Hematopoietic multipotent progenitor cell (in vitro differentiated cells): ENCODE measurements around a stretch of chr3.

GRCh38 chr3:182740383-182741009 lies 52.8 kb upstream of the ATP11B start:
- CAGE, long polyA plus RNA: no peak

DNA sequence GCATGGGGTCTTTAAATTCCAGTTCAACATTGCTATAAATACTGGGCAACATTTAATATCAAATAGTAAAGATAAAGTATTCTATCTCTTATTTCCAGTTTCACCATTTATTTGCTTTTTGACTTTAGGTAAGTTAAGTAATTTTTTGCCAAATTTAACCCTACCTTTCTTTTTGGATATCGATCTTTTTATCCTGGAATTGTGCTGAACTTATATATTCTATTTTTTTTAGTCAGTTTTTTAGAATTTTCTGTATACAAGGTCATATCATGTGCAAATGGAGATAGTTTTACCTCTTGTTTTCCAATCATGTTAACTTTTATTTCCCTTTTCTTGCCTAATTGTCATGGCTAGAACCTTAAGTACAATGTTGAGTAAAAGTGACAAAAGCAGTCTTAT lies 70.6 kb downstream of the ATP11B start:
- CAGE, long polyA plus RNA: no peak

DNA sequence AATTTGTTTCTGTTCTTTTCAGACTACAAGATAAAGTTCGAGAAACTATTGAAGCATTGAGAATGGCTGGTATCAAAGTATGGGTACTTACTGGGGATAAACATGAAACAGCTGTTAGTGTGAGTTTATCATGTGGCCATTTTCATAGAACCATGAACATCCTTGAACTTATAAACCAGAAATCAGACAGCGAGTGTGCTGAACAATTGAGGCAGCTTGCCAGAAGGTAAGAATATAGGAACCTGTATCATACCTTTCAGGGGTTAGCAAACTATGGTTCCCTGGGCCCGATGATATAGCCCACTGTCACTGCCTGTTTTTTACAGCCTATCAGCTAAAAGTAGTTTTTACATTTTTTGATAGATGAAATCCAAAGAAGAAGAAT lies 80.5 kb downstream of the ATP11B start:
- CAGE, long polyA plus RNA: no peak

GRCh38 chr3:182925393-182926058 lies 54.8 kb downstream of the DCUN1D1 start:
- CAGE, long polyA plus RNA: no peak

- CAGE, long polyA plus RNA: no peak
Measured at GRCh38 chr3:183210486-183210813, 42.6 kb upstream of the B3GNT5 start.

GRCh38 chr3:183210814-183211415 lies 42.1 kb upstream of the B3GNT5 start:
- CAGE, long polyA plus RNA: no peak

DNA sequence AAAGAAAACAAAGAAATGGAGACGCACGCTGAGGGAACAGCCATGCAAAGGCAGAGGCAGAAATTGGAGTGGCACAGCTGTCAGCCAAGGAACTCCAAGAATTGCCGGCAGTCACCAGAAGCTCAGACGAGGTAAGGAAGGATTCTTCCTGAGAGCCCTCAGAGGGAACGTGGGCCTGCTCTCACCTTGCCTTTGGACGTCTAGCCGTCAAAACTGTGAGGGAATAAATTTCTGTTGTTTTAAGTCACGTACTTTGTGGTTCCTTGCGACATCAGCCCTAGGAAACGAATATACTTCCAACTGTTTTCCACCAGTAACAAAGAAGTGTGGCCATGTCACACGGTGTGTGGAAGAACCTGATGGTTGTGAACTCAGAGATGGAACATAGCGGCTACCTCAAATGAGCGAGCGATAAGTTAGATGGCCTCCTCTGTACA lies 41.0 kb upstream of the B3GNT5 start:
- CAGE, long polyA plus RNA: no peak

DNA sequence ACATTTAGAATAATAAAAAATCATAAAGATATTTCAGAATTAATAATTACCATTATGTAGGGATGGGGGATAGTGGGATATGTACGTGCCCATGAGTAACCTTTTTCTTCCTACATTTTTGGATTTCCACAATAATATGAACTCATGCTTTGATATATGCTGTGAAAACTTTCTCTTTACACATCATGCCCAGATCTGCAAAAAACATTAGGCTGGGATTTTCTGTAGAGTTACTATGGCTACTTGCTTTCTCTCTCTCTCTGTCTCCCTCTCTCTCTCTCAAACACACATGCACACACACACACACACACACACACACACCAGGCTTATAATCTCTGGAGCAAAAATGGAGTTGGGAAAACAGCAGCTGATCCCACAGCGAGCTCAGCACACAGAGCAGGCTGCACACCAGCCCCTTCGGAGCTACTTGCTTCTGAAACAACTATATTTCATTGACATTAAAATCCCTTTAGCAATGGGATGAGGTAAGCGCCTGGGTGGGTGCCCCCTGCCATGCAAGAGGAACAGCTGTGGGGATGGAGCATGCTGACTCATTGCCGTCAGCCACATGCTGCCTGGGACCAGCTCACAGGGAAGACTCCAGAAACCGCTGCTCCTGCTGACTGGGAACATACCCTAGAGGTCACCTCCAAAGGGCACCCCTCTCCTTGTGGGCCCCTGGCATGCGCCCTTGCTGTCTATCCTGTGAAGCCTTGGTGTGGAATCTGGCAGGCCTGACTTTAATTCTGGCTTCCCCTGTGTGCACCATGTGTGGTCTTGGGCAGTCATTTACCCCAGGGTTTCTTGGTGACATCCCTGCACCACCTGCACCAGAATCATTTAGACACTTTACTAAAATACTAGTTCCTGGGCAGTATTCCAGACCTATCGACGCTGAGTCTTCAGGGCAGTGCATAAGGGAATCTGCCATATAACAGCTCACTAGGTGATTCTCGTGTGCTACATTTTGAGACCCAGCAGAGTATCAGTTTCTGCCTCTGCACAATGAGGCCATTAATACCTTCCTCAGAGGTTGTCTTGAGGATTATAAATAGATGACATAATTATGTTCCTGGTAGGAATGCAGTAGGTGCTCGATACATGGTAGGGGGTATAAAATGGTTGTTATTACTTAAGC lies 45.8 kb downstream of the B3GNT5 start:
- CAGE, long polyA plus RNA: no peak

- CAGE, long polyA plus RNA: no peak
Measured at GRCh38 chr3:183309225-183309741, 56.2 kb downstream of the B3GNT5 start.

- CAGE, long polyA plus RNA: no peak
Measured at GRCh38 chr3:183370814-183371291, 57.6 kb downstream of the MCF2L2 start.

- CAGE, long polyA plus RNA: no peak
Measured at GRCh38 chr3:183449288-183449866, 21.0 kb upstream of the MCF2L2 start.

GRCh38 chr3:183647932-183648375 lies 12.5 kb downstream of the KLHL24 start:
- CAGE, long polyA plus RNA: no peak

DNA sequence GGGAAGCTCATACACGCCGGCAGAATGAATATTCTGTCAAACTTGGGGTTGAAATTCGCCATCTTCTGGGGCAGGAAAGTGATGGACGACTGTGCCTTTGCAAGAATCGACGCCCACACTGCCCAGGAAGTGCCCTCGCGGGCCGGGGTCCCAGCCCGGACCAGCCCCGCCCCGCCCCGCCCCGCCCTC lies 144 bp upstream of the YEATS2 start:
- CAGE, long polyA plus RNA: no peak

DNA sequence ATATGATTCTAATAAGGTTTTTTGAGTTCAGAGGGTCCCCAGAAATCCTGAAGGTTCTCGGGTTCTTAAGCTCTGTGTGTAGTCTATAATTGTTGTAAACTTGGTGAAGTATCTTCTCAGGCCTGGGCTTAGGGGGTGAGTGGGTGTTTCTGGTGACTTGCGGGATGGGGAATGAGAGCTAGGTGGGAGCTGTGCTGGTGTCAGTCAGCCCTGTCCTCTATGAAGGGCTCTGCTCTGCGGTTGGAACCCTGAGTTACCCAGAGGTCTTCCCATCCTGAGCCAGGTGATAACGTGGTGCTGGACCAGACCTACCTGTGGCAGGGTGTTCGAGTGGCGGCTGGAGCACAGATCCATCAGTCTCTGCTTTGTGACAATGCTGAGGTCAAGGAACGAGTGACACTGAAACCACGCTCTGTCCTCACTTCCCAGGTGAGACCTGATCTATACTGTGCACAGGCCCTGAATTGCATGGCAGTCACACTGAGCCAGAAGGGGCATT lies 6.5 kb downstream of the EIF2B5 start:
- CAGE, long polyA plus RNA: no peak

GRCh38 chr3:184144687-184145760 lies 9.9 kb downstream of the EIF2B5 start:
- CAGE, long polyA plus RNA: no peak

GRCh38 chr3:184318968-184319427 lies 4.6 kb downstream of the EIF4G1 start:
- CAGE, long polyA plus RNA: no peak

DNA sequence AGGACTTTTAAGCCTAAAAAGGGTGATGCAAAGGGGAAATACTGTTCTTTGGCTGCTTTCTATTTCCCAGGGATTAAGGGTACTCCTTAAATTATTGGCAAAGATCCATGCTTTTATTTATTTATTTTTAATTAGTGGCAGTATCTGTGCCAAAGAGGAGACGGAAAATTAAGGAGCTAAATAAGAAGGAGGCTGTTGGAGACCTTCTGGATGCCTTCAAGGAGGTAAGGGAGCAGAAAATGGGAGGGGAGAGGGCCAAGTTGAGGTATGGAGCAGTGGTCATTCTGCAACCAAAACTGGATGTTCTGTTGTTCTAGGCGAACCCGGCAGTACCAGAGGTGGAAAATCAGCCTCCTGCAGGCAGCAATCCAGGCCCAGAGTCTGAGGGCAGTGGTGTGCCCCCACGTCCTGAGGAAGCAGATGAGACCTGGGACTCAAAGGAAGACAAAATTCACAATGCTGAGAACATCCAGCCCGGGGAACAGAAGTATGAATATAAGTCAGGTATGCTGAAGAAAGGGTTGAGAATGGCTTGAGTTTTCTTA lies 7.9 kb downstream of the EIF4G1 start:
- CAGE, long polyA plus RNA: no peak

DNA sequence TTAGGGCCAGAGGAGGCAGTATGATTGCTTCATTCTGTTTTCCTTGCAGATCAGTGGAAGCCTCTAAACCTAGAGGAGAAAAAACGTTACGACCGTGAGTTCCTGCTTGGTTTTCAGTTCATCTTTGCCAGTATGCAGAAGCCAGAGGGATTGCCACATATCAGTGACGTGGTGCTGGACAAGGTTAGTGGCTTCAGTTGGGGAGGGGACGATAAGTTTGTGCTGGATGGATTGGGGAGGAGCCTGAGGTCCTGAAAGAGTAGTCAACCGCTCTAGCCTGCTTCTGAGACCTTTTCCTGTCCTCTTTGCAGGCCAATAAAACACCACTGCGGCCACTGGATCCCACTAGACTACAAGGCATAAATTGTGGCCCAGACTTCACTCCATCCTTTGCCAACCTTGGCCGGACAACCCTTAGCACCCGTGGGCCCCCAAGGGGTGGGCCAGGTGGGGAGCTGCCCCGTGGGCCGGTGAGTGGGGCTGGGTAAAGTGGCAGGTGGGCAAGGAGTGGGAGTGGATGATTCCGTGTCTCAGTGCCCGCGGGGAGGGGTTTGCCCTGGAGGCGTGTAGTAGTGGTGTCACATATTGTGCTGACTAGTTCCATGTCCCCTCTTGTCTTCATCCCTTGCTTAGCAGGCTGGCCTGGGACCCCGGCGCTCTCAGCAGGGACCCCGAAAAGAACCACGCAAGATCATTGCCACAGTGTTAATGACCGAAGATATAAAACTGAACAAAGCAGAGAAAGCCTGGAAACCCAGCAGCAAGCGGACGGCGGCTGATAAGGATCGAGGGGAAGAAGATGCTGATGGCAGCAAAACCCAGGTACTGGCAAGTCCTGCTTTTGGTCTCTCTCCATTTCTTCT lies 8.6 kb downstream of the EIF4G1 start:
- CAGE, long polyA plus RNA: no peak

DNA sequence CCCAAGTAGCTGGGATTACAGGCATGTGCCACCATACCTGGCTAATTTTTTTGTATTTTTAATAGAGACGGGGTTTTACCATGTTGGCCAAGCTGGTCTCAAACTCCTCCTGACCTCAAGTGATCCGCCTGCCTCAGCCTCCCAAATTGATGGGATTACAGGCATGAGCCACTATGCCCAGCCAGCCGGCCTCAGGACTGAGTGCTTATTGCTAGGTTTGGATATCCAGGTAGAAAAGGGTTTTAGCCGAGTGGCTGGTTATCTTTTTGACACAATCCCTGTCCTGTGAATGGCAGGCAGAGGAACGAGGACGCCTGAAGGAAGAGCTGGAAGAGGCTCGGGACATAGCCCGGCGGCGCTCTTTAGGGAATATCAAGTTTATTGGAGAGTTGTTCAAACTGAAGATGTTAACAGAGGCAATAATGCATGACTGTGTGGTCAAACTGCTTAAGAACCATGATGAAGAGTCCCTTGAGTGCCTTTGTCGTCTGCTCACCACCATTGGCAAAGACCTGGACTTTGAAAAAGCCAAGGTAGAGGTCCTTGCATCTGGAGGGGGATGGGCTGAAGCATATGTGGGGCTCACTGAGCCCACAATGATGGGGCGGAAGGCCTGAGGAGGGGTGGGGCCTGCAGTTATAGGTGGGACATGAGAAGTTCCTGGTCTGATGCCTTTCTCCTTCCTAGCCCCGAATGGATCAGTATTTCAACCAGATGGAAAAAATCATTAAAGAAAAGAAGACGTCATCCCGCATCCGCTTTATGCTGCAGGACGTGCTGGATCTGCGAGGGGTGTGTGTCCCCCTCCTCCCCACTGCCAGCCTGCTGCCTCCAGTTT lies 10.4 kb downstream of the EIF4G1 start:
- CAGE, long polyA plus RNA: no peak

- CAGE, long polyA plus RNA: no peak
Measured at GRCh38 chr3:184325420-184326201, 11.2 kb downstream of the EIF4G1 start.